LNCaP clone FGC (cell line): ENCODE measurements around a stretch of chr6.

GRCh38 chr6:36598340-36599063 is 4.3 kb downstream of the SRSF3 start:
- RRBS, 2 experiments: no CpG with 5 or more reads among the region's 19 CpGs

GRCh38 chr6:36604038-36604964 is 10.1 kb downstream of the SRSF3 start:
- RRBS, 2 experiments: no CpG with 5 or more reads among the region's 5 CpGs

- RRBS, 2 experiments: no CpG with 5 or more reads among the region's 4 CpGs
These were observed 35.5 kb upstream of the CDKN1A start for GRCh38 chr6:36642982-36643479.

DNA sequence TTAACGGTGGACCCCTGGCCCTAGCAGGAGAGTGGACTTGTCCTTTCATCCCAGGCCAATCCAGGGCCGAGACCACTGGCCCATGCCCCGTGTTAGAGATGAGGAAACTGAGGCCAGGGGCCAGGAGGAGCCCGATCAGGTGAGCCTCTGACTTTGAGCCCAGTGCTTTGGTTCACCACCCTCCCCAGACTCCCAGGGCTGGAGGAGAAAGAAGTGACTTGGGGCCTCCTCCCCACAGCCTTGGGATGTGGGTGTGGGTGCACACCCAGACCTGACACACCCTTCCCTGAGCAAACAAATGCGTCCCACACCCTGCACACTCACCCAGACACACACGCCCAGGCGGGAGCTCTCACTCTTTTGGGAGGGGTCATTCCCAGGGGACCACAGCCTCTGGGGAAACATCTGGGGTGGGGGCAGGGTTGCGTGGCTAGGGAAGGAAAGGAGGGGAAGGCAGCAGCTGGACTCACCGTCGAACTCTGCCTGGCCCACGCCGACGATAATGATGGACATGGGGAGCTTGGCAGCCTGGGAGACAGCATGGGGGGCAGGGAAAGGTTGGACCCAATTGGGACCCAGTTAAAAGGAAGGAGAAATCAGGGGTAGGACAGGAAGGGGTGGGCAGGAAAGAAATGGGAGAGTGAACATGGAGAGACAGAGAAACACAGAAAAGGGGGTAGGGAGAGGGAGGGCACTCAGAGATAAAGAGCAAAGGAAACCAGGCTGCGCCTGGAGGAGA is 46.3 kb downstream of the RAB44 start:
- RRBS, 2 experiments: no CpG with 5 or more reads among the region's 14 CpGs

GRCh38 chr6:36850099-36850534 is 10.9 kb upstream of the CPNE5 start:
- RRBS, 2 experiments: no CpG with 5 or more reads among the region's 6 CpGs

GRCh38 chr6:36871682-36872020 is 3.0 kb downstream of the PPIL1 start:
- RRBS, 2 experiments: no CpG with 5 or more reads among the region's 2 CpGs

GRCh38 chr6:36906280-36907068 is 20.7 kb downstream of the C6orf89 start:
- RRBS, 2 experiments: no CpG with 5 or more reads among the region's 3 CpGs

DNA sequence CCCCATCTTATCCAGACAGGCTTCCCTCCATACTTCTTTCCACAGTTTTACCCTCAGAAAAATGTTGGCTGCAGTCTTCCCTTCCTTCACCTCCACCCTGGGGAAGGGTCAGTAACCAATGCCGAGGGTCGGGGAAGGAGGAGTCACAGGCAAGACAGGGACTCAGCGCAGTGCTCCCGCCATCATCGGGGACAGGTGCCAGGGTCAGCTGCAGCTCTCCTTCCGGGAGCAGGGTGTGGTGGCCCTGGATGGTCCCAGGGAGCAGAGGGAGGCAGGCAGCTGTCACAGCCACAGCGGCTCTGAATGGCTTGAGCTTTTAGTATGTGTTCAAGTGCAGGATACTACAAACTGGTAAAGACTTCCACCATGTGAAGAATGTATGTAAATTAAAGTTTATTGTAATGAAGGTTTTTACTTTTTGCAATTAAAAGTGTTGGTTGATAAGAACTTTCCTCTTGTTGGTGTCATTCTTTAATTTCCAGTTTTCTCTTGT is 26.0 kb upstream of the PI16 start:
- RRBS, 2 experiments: no CpG with 5 or more reads among the region's 7 CpGs

DNA sequence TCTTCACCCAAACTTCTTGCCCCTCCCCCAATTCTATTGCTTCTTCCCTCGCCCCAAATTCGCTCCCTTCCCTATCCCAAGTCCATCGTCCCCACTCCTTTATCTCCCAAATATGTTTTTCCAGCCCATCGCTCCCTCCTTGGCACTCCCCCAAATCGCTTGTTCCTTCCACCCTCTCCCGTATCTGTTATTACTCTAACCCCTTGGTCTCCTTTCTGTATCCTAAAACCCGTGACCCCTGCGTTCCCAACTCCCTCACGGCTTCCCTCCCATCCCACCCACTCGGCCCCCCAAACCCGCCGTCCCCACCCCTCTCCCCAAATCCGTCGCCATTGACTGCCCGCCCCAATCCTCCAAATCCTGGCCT is 578 bp downstream of the MTCH1 start:
- RRBS, 2 experiments: no CpG with 5 or more reads among the region's 15 CpGs

DNA sequence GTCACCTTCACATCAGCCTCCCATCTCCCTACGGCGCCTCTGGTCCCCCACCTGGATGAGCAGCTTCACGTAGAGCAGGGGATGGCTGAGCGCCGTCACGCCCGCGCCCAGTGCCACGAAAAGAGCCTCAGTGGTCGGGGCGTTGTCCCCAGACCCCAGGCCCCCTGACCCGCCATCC is 305 bp downstream of the MTCH1 start:
- RRBS, 2 experiments: no CpG with 5 or more reads among the region's 12 CpGs

- RRBS, 2 experiments: no CpG with 5 or more reads among the region's 11 CpGs
These were observed 77.9 kb downstream of the FGD2 start for GRCh38 chr6:37083142-37083967.

DNA sequence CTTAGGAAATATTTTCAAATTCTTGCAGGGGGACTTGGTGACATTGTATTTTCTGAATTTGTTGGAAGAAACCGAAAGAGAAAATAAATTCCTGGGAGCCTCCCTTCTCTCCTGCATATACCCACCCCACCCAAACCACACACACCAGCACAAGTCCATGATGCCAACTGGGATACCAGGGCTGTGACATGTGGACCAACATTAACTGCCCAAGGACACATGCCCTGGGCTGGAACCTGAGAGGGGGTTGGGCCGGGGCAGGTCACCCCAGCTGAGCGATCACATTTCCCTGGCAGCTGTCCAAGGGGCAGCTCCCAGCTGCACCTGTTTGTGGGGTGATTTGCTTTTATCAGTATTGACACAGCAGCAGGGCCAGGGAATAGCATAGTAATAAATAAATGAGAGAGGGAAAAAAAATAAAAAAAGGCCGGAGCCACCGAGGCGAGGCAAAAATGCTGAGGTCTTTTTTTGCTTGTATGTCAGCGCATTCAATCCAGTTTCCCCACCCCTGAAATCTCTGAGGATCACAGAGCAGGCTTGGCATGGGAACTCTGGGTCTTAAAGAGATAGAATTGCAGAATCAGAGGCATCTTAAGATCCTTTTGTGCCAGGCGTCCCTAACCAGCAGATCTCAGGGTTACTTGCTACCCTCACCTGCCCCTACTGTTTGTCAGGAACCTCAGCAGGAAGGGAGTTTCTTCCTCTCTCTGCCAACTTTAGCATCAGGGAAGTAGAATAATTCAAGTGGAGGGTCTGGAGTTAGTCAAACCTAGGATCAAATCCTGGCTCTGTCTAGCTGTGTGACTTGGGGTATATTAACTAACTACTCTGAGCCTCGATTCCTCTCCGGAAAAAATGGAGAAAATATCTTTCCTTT is 66.5 kb upstream of the PIM1 start:
- RRBS, 2 experiments: no CpG with 5 or more reads among the region's 10 CpGs

GRCh38 chr6:37169940-37170065 is 149 bp upstream of the PIM1 start:
- RRBS, 2 experiments: 3% methylated on average over 8 of the region's 16 CpGs

- RRBS, 2 experiments: no CpG with 5 or more reads among the region's 10 CpGs
These were observed 3.1 kb downstream of the PIM1 start for GRCh38 chr6:37172806-37173684.

GRCh38 chr6:37176382-37177128 is 6.6 kb downstream of the PIM1 start:
- RRBS, 2 experiments: no CpG with 5 or more reads among the region's 11 CpGs

DNA sequence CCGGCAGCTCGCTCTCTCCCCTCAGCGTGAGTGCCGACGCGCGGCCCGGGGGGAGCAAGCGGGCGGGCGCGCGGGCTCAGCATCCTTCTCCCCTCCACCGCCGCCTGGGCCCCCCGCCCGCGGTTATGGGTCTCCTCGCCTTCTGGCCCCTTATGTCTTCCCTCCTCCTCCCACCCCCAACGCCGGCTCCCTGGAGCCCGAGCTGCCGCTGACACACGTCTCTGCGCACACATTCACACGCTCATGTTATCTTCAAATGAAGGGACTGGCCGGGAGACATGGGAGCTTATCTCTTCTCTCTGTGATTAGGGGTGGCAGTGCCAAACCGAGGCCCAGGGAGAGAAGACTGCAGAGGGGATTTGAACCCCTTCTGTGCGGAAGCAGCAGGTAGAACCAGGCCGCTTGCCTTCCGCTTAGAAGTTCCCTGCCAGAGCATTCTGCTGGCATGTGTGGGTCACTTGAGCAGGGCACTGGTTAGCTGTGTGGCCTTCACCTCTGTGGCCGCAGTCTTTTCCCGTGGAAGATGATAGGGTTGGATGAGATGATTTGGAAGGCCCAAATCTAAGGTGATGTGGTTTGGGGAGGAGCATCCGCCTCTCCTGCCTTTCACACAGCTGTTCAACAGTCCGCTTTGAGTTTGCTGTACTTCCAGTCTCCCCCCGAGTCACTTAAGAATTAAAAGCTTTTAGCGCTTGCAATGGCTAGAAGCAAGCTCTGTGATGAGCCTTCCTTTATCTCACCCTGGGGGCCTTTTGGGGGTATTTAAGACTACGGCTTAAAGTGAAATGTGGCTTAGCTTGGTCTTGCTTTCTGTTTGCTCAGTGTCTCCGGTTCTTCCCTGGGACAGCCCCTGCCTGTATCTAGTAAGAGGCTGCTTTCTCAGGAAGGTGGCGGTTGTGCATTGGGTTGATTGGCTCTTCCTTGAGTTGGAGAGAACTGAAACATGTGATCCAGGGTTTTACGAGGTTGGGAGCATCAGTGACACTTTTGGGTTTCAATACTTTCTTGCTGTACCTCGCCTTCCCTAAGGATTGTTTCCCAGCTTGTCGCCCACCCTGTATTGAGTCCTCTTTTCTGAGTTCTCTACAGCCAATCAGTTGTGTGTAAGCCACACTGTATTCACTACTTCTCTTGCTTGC is 700 bp downstream of the CMTR1 start:
- RRBS, 2 experiments: under 1 to 1% methylated on average over 14 of the region's 43 CpGs

DNA sequence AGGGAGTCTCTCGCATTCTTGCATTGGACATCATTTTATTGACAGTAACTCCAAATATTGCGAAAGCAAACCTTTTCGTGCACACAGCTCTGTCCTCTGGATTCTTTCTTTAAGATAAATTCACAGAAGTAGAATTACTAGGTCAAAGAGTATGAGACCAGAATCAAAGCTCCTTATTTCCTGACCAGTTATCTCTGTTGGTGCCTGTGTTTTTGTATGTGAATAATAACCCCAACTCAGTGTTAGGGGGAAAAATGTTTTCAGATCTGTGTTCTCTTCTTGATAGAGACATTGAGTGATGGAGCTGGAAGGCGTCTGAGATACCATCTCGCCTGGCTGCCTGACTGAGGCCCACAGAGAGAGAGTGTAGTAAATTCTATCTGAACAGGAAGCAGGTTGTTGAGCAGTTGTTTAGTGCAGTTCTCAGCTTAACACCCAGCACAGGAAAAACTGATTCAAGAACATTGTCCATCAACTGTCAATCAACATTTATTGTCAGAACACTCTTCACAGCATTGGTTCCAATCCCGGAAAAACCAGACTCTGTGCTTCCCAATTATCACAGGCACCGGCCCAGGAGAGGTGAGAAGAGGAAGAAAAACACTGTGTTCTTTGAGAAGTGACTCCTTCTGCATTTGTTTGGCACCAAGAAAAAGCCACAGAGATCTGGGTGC is 2.2 kb upstream of the CCDC167 start:
- RRBS, 2 experiments: 0% methylated on average over 1 of the region's 7 CpGs

DNA sequence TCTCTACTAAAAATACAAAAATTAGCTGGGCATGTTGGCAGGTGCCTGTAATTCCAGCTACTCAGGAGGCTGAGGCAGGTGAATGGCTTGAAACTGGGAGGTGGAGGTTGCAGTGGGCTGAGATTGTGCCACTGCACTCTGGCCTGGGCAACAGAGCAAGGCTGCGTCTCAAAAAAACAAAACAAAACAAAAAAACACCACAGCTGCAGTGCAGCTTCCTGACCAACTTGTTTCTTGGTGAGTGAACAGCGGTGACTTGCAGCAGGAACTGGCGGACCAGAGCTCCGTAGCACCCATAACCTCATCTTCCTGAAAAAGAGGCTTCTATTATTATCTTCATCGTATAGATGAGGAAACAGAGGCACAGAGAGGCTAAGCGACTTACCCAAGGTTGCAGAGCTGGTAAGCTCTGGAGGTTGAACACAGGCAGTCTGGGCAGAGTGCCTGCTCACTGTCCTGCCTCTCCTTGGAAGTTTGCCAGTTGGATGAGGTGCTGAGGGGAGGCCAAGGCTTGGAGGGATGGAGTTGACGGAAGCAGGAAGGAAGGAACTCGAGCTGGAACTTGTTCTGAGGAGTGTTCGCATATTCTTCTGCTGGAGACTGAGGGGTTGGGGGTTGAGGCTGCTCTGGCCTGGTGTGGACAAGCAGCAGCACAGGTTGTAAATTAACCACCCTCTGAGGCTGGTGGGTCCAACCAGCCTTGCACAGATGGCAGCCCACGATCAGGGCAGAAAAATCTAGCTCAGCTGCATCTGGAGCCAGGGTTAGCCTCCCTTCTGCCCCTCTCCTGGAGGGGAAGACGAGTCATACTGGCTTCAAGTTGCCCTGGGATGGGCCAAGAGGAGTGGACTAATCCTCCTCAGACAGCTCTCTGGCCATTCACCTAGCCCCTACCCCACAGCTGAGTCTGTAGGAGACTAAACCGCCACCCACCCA is 48.0 kb upstream of the CCDC167 start:
- RRBS, 2 experiments: no CpG with 5 or more reads among the region's 12 CpGs

- RRBS, 2 experiments: no CpG with 5 or more reads among the region's 6 CpGs
These were observed 67.2 kb downstream of the MDGA1 start for GRCh38 chr6:37630365-37630928.